Neural cell (in vitro differentiated cells): ENCODE results near the genes MAP3K13, ETV5, CRYGS and RFC4.

DNA sequence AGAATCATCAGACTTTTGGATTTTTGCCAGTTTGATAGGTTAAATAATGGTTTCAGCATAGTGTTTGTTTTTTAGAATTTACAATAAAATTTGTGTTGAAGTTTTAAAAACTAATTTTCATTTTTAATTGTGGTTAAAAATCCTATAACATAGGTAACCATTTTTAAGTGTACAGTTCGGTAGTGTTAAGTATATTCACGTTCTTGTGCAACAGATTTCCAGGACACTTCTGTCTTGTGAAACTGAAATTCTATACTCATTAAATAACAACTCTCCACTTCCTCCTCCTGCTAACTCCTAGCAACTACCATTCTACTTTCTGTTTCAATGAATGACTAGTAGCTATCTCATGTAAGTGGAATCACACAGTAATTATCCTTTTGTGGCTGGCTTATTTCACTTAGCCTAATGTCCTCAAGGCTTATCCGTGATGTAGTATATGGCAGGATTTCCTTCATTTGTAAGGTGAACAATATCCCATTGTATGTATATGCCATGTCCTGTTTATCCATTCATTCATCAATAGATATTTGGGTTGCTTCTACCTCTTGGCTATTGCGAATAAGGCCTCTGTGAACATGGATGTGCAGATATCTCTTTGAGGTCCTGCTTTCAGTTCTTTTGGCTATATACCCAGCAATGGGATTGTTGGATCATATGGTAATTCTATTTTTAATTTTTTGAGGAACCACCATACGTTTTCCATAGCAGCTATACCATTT lies 30.5 kb upstream of the MAP3K13 start:
- RAMPAGE, long total RNA, result no peak

DNA sequence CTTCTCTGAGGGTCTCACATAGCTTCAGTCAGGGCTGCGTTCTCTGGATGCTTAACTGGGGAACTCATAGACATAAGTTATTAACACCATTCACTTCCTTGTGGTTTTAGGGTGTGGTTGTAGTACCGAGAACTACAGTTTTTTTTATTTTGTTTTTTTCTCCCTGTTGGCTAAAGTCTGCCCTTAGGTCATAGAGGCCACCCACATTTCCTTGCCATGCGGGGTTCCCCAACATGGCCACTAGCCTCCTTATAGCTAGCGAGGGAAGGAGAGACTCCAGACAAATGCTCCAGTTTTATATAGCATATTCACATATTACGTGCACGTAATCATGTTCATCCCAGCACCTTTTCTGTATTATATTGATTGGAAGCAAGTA lies 20.1 kb upstream of the MAP3K13 start:
- RAMPAGE, long total RNA, result no peak

DNA sequence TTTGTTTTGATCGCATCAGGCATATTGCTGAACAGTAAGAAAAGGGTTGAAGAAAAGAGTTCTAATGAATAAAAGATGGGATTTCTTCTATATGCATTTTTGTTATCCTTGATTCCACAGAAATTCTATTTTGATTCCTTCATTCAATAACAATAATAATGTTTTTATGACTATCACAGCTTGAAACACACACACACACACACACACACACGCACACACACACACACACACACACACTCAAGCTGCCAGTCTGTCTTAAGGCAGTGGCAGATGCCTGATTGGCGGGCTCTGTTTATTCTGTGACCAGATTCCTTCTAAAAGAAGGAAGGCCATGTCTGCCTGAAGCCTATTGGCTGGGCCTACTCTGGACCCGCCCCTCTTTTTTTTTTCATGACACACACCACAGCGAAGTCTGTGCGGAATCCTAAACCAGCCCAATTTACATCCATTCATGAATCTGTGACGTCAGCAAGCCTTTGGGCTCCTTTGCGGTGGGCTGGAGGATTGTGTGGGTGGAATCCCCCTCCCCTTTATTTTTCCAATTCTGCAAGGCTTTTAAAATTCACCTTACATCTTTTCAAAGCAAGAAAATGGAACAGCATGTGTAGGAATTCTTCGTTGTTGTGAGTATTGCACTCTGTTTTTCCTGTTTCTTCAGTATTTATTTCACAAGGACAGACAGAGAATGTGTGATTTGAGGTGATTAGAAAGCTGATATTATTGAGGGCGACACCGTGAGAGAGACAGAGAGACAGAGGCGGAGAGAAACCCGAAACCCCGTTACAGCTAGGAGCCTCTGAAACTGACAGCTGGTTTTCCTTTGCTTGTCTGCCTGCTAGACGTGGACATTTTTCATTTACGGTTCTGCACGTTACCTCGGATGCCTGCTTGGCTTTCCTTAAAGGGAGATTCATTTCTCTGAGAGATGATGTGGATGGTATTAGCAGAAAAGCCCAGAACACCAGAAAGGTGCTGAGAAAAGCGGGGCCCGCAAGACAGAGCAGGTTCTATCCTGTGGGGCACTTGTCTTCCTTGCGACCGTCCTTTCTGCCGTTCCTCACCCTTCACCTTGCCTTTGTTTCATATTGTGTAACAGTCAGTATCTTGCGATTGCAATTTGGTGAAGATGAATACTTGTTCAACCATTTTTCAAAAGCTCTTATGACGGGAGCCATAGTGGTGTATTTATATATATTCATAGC lies at the start of gene MAP3K13:
MAP3K13 (plus strand) TSS at position 391 of the 1,202 bp plus-strand sequence.
- RAMPAGE, long total RNA, result no peak

DNA sequence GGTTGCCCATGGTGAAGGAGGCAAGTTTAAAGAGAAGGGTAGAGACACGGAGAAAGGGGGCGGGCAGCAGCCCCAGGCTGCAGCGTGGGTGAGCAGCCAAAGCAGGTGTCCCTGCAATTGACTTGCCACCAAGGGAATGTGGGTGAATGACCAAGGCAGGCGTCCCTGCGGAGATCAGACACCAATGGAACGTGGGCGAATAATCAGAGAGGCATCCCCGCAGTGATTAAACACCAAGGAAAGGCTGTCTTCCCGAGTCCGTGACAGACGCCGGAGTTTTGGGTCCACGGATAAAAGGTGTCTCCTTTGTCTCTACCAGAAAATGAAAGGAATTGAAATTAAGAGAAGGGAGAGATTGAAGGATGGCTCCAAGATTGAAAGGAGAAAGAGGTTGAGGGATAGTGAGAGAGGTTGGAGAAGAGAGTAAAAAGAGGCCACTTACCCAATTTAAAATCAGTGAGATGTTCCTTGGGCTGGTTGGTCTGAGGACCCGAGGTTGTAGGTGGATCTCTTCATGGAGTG lies 16.1 kb downstream of the MAP3K13 start:
- RAMPAGE, long total RNA, result no peak

DNA sequence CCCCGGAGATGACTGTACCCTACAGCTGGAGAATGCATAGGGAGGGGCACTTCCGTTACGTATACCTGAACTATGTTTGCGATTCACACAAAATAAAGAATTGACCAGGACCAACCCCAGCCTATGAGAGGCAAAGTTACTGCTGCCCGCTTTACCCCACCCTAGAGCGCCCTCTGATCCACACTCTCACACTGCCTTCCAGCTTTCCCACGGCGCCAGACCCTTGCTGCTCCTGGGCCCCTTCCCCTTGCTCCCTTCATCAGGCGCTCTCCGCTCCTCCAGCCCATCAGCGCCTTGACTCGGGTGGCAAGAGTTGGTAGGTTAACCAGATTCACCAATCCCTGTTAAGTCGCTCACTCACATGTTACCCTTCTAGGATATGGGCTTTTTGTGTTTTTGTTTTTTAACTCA lies 96.8 kb downstream of the IGF2BP2 start:
- RAMPAGE, long total RNA, result no peak

DNA sequence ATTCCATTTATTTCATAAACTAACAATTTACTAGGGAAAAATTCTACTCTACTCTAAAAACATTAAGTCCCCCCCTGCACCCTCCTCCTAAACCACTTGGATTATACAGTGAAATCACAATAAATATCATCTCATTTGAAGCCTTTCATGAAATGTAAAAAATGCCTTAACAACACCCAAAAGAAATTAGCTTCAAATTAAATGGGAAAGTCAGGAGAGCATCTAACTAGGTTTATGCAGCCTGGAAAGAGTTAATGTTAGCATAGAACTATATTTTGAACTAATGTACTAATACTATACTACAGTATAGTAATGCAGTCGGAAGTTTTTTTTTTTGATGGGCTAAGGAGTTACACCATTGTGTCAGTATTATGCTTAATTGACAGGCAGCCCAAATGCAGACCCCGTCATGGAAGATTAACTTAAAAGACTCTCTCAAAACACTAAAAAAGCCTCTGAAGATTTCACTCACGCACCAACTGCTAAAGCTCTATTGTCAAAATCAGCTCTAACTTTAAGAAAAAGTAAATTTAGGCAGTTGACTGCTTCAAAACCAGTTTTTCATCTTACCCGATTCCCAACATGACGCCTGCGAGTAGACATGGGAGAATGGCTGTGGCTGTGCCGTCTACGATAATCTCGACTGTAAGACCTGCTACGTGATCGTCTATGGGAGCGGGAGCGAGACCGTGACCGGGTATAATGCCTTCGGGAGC lies 12.8 kb downstream of the TRA2B start:
- RAMPAGE, long total RNA, result no peak

GRCh38 chr3:185968186-185968695 lies 30.4 kb upstream of the TRA2B start:
- RAMPAGE, long total RNA, result no peak

- RAMPAGE, long total RNA, result no peak
Observed at GRCh38 chr3:185986238-185986538, 48.4 kb upstream of the TRA2B start.

GRCh38 chr3:186046784-186047646 lies 61.9 kb downstream of the ETV5 start:
- RAMPAGE, long total RNA, result no peak

GRCh38 chr3:186108257-186109330 lies at the start of gene ETV5:
Gene ETV5, minus strand, starts transcription at chr3:186109089.
- RAMPAGE, long total RNA, result start-site peak on the minus strand at chr3:186109086-186109094, 5 and 12 reads in 2 replicates

GRCh38 chr3:186544109-186544672 lies at the start of gene CRYGS:
Gene CRYGS, minus strand, starts transcription at chr3:186544380.
- RAMPAGE, long total RNA, result no peak

DNA sequence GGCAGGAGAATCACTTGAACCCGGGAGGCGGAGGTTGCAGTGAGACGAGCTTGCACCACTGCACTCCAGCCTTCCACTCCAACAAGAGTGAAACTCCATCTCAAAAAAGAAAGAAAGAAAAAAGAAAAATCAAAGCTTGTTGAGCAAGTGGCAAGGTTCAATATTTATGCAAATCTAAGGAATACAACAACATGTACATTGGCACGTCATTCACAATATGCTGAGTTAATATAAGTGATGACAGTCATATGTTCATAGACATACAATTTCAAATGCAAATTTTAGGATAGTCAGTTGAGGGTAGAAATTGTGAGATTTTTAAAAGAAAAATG lies 12.5 kb upstream of the AHSG start:
- RAMPAGE, long total RNA, result no peak

GRCh38 chr3:186615415-186615988 lies 2.6 kb downstream of the AHSG start:
- RAMPAGE, long total RNA, result no peak

GRCh38 chr3:186633973-186634412 lies 6.2 kb upstream of the FETUB start:
- RAMPAGE, long total RNA, result no peak

GRCh38 chr3:186752828-186753325 lies 30.5 kb upstream of the EIF4A2 start:
- RAMPAGE, long total RNA, result no peak

DNA sequence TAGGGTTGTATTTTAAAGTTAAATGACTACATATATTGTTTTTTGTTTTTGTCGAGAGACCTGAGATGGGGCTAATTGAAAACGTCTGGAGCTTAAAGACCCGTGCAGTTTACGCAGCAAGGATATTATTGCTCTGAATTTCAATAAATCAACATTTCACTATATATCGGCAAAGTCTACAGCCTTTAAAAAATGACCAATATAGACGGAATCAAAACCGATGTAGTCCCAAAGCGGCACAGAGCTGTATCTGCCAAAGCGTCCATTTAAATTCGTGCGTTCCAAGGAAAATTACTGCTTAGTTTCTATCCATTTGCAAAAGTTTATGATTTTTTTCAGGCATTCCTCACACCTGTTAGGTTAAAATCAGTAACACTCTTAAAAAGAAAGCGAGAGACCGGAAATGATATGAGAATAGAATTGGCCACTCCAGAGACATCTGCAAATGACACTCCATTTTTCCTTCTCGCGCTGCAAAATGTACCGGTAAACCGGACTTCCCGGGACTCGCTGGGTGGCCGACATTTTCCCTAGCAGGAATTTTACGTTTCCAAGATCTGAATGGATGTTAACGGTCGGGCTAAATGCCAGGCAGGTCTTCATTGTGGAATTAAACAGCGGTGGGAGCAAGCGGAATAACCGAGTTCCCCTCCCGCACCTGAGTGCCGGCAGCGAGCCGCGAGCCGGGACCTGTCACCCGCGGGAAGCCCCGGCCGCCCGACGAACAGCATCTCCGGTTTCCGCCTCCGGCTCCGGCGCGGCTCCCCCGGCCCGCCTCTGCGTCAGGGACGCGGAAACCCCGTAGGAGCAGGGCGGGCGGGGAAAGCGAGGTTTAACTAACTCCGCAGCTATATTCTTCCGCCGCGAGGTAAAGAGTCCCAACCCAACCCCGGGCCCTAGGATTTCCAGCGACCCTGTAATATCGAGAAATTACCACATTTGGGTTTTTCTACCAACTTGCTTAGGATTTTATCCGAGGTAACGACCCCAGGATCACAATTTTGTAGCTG lies 589 bp upstream of the EIF4A2 start:
- RAMPAGE, long total RNA, result start-site peak on the minus strand centred at position 752 of the sequence, 60 bp wide, 23 and 14 reads in 2 replicates

- RAMPAGE, long total RNA, result no peak
Observed at GRCh38 chr3:186789869-186790807, 6.8 kb downstream of the EIF4A2 start.

DNA sequence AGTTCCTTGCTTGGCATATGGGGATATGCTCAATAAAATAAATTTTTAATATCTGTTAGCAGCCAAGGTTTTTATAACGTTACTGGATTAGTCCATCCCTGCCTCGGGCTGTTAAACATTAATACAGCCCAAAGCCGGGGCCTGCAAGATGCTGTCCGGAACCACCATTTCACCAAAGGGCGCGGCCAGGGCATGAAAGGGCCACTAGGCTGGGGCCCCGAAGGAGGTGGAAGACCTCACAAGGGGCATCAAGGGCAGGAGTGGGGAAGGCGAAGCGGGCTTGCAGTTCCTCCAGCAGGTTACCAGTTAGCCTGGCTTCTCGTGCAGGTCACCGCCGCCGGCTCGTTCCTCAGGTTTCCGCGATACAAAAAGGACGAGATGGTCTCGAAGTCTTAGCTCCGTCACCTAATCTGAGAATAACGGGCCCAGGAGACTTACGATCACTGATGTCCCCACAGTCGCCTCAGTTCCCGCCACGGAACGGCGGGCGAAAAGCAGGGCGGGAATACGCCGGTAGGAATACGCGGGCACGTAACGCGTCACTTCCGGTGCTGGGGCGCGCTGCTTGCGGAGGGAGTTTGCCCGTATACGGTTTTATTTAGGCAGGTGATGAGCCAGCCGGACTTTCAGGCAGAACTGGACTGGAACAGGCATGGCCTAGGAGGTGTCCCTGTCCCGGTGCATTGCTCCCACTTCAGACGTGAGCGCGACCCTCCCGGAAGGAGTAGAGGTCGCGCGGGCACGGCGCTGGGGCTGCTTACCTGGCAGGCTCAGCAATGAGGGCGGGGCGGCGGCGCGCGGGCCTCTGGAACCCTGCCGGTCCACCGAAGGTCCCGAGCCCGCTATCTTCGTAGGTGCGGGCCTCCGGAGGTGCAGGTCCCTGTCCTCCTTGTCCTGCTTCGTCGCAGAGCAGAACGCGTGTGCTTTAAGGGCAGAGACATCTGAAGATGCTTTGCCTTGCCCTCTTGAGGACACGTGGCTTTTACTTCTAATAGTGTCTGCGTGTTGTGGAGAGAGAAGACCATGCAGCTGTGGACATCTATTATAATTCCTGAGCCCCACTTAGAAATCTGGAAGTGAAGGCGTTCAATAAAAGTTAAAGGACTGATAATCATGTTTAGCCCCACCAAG lies at the start of gene RFC4:
RFC4 (minus strand) TSS at position 496 of the 1,131 bp plus-strand sequence.
- RAMPAGE, long total RNA, result start-site peak on the minus strand centred at position 472 of the sequence, 49 bp wide, 1,030 and 972 reads in 2 replicates

DNA sequence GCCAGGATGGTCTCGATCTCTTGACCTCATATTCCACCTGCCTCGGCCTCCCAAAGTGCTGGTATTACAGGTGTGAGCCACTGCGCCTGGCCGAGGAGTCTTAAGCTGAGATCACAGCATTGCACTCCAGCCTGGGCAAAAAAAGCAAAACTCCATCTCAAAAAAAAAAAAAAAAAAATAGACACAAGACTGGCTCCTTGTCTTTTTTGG lies 1.7 kb downstream of the ADIPOQ start:
- RAMPAGE, long total RNA, result no peak

DNA sequence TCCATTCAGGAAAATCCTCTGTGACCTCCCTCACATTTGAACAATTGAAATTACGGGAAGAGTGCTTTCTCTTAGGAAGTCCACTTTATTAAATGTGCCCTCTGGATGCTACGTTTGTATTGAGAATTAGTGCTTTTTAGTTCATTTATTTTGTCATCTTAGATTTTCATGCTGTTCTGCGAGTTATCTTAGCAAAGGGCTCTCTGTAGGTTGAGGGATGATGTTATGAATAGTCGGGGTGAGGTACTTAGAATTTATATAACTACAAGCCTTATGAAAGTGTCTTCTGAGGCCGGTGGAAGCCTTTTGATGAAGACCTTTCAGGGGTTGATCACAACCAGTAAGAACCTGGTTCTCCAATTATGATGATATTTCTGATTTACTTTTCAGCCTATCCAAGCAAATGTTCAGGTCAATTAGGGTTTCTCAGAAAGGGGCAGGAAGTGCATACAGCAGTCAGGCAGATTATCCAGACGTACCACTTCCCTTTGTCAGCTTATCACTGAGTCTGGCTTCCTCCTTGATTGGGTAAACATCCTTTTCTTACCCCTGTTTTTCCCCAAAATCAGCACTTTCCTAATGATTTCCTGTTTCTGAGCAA lies 28.6 kb downstream of the ADIPOQ start:
- RAMPAGE, long total RNA, result no peak